ENCODE measurements around a stretch of chr20.

DNA sequence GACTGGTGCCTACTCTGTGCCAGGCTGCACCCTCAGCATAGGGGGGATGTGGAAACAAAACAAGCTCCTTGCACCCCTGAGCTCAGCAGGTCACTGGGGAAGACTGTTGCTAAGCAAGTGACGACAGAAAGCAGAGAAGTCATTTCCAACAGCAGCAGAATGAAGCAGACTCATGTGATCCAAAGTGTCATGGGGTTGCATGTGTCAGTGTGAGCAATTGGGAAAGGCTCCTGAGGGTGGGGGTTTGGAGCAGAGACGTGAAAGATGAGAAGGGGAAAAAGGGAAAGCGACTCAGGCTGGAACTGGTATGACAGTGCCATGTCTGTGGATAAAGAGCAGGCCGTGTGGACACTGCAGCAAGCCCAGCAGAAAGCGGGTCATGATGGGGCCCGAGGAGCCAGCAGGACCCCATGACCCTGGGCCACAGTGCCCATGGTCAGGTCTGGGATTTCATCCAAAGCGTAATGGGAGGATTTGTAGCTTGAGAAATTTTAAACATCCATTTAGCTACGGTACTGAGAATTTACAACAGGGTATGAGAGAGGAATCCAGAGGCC, 363.8 kb downstream of the PREX1 start:
- RRBS, result no CpG with 5 or more reads among the region's 8 CpGs

DNA sequence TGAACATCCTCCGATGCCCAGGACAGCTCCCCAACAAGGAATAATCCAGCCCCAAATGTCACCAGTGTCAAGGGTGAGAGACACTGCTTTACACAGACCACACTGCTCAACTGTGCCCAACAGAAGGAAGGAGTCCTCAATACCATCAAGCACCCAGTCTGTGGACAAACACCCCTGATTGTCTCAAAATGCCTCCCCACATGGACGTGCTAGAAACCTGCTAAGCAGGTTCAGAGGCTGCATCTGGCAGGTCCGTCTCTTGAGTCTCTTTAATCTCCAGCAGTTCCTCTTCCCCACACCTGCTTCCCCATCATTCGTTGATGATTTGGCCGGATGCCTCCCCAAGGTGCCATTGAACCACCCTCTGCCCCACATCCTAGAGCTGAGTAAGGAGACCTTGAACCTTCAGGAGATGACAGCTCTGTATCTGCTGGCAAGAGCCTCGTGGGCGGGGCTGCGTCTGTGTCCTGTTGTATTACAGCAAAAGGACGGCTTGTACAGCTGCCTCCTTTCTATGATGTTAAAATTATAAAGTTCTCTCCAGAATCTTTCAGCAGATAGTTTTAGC, 179.3 kb downstream of the PREX1 start:
- RRBS, result no CpG with 5 or more reads among the region's 9 CpGs

DNA sequence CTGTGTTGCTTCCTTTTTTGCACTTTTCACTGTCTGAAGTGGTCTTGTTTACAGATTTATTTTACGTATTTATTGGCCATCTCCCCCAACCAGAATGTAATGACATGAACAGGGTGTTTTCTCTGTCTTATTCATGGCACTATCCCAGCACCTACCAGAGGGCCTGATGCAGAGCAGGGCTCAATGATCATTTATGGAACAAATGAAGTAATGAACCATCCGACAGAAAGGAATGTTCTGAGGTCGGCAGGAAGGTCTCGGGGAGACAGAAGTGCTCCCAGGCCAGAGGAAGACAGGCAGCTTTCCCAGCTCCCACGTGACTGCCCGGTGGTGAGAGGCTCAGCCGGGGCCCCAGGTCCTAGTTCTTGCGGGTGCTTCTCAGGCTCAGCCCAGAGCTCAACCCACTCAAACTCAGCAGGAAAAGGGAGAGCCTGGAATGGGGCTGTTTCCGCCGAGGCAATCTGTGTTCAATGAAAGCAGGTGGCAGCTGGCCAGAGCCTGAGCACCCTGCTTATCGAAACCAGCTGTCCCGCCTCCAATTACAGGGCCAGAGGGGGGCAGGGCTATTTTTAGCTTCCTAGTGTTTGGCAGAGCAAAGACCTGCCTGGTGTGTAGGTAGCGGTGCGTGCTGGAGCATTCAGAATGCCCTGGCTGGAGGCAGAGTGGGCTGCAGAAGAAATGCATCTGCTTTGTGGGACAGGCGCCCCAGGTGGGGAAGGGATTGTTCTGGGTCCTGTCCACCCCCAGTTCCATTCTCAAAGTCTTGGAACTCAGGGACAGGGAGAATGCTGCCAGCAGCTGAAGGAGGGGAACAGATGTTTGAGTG, 145.2 kb downstream of the PREX1 start:
- RRBS, result no CpG with 5 or more reads among the region's 15 CpGs

- RRBS, result no CpG with 5 or more reads among the region's 18 CpGs
These were observed 111.6 kb downstream of the PREX1 start for GRCh38 chr20:48715968-48716841.

DNA sequence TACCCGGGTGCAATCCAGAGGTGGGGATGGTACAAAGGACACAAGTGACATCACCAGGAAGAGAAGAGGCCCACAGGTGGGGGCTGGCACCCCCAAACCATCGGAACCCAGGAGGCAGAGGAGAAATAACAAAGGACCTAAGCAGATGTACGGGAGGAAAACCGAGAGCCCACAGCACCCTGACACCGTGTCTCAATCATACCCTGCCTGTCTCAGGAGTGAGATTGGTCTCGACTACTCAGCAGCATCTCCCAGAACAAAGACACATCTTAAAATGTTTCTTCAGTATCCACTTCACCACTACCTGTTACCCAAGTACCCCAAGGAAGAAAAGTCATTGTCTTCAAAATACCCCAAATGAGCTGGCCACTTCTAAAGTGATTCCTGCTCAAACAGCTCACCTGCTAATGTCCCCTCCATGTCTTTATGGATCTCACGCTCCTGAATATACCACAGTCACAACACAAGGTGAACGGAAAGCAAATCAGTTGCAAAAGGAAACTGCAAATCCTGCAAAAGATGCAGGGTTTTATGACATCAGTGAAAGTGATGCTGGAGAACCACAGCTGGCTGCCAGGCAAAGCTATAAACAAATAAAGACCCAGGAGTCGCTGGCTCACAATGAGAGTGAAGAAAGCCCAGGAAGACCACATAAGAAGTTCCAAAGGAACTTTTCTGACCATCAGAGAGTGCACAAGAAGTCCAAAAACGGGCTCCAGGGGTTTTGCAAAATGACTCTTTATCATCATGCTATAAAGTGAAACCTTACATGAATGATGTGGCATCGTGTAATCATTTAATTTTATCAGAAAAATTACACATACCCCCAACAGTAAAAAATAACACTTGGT, 44.1 kb downstream of the PREX1 start:
- RRBS, result no CpG with 5 or more reads among the region's 11 CpGs

- RRBS, result no CpG with 5 or more reads among the region's 2 CpGs
These were observed 36.9 kb upstream of the PREX1 start for GRCh38 chr20:48864740-48865104.

DNA sequence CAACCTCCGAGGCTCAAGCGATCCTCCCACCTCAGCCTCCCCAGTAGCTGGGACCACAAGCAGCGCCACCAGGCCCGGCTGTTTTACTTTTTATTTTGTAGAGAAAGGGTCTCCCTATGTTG, 667 bp upstream of the ARFGEF2 start:
- RRBS, result 13% methylated on average over 1 of the region's 4 CpGs

GRCh38 chr20:48931676-48931996, 10.1 kb downstream of the ARFGEF2 start:
- RRBS, result no CpG with 5 or more reads among the region's 5 CpGs

DNA sequence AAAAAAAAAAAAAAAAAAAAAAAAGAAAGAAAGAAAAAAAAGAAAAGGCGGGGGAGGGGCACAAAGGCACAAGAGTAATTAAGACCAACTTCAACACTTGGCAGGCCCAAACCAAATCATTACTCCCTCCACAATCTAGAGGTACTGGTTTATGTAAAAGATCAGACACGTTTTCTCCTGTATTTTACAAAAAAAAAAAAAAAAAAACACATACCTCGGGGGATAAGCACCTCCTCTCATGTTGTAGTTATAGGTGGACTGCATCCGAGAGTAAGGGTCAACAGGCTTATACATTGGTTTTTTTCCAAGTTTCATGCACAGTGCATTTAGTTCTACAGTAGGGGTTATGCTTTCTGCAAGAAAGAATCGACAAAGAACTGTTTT, 34.4 kb downstream of the STAU1 start:
- RRBS, result no CpG with 5 or more reads among the region's 5 CpGs

GRCh38 chr20:49188491-49188887, 355 bp upstream of the STAU1 start:
- RRBS, result 1% methylated on average over 9 of the region's 16 CpGs

GRCh38 chr20:49233882-49234182, 14.6 kb downstream of the DDX27 start:
- RRBS, result no CpG with 5 or more reads among the region's 9 CpGs

DNA sequence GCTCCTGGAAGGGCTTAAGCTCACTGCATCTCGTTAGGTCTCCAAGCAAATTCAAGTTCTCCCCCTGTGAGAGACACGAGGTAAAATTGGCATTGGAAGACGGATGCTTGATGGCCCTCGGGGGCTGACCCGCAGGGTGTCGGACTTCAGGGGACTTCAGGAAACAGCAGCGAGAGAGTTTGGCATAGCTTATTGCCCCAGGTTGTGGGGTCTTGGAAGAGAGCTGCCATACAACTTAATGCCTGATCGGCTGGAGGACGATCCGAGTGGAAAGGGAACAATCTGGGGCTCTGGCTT, 4.8 kb upstream of the ZNFX1 start:
- RRBS, result no CpG with 5 or more reads among the region's 10 CpGs

GRCh38 chr20:49426342-49426919, 56.0 kb downstream of the KCNB1 start:
- RRBS, result no CpG with 5 or more reads among the region's 7 CpGs

DNA sequence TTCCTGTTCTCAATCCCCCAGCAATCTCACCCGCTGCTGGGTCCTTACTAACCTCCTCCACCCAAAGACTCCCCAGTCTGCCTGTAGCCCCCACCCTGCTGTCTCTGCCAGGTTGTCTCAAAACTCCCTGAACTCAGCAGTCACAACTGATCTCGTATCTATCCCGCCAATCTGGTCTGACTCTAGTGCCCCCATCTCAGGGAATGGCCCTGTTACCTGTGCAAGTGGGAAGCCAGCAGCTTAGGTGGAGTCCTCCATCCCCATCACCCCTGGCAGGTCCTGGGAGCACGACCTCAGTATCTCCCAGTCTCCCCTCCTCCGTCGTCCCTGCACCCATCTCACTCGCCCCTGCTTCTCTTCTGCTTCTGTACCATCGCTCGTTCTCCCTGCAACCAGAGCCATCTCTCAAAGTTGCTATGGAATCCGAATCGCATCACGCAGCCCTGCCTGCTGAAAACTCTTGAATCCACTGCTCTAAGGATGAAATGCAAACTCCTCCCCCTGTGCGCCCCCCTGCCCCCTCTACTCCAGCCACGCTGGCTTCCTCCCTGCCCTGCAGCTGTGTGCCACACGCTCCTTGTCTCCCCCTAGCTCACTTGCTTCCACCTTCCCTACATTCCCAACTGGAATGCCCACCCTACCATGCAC, 63.9 kb upstream of the PTGIS start:
- RRBS, result no CpG with 5 or more reads among the region's 15 CpGs

GRCh38 chr20:49699293-49700514, 14.0 kb downstream of the B4GALT5 start:
- RRBS, result no CpG with 5 or more reads among the region's 10 CpGs

- RRBS, result no CpG with 5 or more reads among the region's 7 CpGs
These were observed 7.0 kb downstream of the B4GALT5 start for GRCh38 chr20:49706457-49707322.

DNA sequence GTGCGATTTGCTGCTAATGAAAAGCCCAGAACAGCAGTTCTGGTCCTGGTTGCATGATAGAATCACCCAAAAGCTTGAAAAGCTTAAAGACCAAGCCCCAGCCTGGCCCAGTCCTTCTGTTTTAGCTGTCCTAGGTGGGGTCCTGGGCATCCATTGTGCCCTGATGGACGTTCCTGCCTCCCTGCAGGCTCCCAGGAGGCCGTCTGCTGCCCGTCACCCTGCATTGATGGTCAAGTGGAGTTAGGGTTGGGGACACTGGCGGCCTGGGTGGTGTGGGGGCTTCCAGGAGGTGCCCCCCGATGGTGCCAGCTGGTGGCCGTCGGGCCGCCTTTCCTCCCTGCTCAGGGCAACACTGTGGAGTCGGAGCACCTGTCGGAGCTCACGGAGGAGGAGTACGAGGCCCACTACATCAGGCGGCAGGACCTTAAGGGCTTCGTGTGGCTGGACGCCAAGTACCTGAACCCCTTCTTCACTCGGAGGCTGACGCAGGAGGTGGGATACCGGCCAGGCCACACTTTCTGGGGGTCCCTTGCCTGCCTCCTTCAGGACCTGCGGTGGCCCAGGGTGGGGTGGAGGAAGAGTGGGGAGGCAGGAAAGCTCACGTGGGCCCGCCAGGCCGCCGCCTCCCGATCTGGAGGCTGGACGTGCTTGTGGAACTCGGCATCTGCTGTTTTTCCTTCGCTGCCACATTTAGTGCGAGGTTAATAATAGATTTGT, 28.8 kb downstream of the SPATA2 start:
- RRBS, result no CpG with 5 or more reads among the region's 29 CpGs

GRCh38 chr20:49913302-49914162, 1.8 kb downstream of the SPATA2 start:
- RRBS, result no CpG with 5 or more reads among the region's 17 CpGs

- RRBS, result no CpG with 5 or more reads among the region's 10 CpGs
These were observed 1.4 kb downstream of the RNF114 start for GRCh38 chr20:49937390-49938191.